ENCODE measurements around a stretch of chr4.

- PRO-cap: no peak
- RAMPAGE, long total RNA, 2 experiments: no peak in any of the 2 experiments
Measured at GRCh38 chr4:13907332-13907869, 279.9 kb upstream of the BOD1L1 start.

DNA sequence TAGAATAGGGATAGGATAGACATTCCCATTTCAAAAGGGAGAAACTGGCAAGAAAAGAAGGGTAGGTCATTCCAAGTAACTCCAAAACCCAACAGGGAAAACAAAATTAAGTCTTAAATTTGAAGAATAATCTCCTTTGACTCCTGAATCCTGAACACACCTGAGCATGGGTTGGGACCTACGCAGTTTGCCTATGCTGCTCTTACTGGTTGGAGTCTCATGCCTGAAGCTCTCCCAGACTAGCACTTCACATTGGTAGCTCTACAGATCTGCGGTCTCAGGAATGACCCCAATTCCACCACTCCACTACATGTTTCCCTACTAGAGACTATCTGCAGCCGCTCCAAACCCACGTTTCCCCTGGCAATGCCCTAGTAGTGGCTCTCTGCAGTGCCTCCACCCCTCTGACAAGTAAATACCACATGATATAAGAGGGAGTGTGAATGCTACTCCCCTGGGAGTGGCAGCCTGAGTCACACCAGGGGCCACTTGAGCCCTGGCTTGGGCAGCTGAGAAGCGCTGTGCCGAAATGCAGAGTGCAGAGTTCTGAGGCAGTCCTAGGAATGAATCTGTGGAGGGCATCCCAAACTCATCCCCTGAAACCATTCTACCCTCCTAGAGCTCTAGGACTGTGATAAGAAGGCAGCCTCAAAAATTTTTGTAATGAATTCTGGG lies 160.6 kb upstream of the CPEB2 start:
- PRO-cap: no peak
- RAMPAGE, long total RNA, 2 experiments: no peak in any of the 2 experiments

GRCh38 chr4:15007841-15008489 lies 5.7 kb downstream of the CPEB2 start:
- PRO-cap: no peak
- RAMPAGE, long total RNA, 2 experiments: no peak in any of the 2 experiments

- PRO-cap: no peak
- RAMPAGE, long total RNA, 2 experiments: no peak in any of the 2 experiments
Measured at GRCh38 chr4:15028233-15028905, 26.1 kb downstream of the CPEB2 start.

DNA sequence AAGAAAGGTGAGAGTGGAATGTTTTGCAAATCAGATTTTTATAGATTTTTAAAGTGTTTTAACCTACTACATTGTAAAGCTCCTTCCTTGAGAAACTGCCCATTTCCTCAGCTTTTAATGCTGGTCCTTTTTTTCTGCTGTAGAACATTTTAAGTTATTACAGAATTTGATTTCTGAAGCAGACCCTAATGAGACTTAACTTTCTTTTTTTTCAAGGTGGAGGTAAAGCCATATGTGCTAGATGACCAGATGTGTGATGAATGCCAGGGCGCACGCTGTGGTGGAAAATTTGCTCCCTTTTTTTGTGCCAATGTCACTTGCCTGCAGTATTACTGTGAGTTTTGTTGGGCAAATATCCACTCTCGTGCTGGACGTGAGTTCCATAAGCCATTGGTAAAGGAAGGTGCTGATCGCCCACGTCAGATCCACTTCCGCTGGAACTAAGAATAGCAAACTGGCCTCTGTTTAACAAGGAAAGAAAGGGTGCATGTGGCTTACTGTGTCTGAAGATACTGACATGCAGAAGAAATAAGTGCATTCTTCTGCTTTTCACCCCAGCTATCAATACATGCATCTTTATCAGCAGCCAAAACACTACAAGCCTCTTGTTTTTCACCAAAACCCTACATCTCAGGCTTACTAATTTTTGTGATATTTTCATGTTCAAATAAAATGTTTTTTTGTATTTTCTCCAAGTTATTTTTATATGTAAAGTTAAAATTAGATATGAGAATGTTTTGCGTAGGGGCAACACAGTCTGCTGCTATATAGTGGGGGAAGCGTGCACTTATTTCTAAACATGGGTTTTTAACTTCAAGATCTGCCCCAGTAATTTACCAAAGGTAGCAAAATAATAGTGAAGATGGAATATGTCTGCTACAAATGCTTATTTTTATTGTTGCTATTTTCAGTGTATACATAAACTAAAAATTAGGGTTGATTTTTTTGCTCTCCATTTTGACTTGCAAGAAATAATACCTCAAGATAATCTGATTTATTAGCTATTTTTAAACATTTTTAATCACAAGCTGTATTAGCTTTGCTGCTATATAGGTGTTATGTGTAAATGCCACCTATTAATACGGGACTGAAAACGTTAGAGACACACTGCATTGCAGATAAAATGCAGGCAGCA lies 64.0 kb downstream of the CPEB2 start:
- PRO-cap: no peak
- RAMPAGE, long total RNA, 2 experiments: no peak in any of the 2 experiments

GRCh38 chr4:15339677-15340326 lies 88.0 kb upstream of the C1QTNF7 start:
- PRO-cap: no peak
- RAMPAGE, long total RNA, 2 experiments: no peak in any of the 2 experiments

DNA sequence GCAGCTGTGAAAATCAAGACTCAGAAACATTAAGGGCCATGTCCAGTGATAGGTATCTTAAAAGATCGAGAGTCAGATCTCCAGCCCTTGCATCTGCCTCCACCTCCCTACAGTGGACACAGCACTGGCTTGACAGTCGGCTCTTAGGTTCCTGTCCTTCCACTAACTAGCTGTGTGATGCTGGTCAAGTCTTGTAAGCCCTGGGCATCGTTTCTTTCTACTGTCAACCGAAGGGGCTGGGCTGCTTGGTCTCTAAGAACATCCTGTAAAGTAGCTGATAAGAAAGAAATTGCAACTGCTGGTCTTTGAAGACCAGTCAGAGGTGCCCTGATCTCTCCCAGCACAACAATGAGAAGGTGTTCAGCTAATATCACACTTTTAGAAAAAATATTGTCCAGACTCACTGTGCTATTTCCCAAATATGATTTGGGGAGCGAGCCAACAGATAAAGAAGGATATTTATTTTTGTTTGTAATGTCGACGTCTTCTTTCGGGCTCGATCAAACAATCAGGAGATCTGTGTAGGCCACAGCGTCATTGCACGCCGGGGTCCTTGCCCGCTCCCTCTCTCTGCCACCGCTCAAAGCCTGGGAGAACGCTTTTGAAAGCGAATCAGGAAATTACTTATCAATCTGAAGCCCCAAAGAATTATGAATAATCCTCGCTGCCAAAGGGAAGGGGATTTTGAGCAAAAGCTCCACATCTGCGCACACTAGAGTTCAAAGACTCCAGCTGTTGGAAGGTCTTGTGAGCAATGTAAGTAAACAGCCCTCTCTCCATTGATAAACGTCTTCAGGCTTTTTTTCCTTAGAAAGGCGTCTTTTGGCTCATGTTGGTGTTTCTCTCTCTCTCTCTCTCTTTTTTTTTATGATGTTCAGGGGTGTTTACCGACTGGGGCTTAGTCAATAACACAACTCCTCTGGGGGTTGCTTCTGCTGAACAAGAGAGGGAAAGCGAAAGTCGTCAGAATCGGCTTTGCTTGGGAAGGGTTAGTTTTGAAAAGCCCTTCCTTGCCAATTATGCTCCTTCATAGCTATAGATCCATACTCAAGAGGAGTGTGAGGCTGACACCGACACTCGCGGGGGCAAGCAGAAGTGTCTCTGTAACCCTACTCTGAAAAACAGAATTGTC lies 53.5 kb upstream of the C1QTNF7 start:
- PRO-cap: no peak
- RAMPAGE, long total RNA, 2 experiments: no peak in any of the 2 experiments

GRCh38 chr4:15375566-15376129 lies 52.2 kb upstream of the C1QTNF7 start:
- PRO-cap: no peak
- RAMPAGE, long total RNA, 2 experiments: no peak in any of the 2 experiments

DNA sequence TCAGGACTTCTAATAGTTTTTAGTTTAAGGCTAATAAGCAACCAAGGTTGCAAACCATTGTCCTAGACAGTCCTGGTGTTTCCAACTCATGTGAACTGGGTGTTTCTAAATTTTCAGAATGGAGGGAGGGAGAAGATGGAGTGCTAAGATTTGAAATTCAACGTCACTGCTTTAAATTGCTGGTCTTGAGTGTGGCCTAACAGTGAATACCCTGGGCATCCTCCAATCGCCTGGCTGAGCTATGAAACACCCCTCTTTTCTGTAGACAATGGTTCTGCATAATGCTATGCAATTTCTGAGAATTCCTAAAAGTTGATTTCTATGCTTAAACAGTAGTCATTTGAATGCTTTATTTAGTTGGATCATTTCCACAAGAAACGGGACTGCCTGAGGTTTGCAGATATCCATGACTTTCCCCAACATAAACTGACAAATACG lies 1.2 kb downstream of the FBXL5 start:
- PRO-cap: no peak
- RAMPAGE, long total RNA, 2 experiments: no peak in any of the 2 experiments

DNA sequence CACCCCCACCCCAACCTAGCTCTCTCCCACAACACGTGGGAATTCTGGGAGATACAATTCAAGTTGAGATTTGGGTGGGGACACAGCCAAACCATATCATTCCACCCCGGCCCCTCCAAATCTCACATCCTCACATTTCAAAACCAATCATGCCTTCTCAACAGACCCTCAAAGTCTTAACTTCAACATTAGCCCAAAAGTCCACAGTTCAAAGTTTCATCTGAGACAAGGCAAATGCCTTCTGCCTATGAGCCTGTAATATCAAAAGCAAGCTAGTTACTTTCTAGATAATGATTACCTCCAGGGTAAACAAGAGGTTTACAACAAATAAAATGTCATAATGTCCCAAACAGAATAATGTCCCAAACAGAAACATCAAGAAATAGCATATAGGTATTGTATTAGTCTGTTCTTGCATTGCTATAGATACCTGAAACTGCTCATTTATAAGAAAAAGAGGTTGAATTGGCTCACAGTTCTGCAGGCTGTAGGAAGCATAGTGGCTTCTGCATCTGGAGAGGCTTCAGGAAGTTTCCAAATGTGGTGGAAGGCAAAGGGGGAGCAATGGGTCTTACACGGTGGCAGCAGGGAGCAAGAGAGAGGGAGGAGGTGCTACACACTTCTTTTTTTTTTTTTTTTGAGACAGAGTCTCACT lies 3.0 kb upstream of the BST1 start:
- PRO-cap: no peak
- RAMPAGE, long total RNA, 2 experiments: no peak in any of the 2 experiments

- PRO-cap: no peak
- RAMPAGE, long total RNA, 2 experiments: no peak in any of the 2 experiments
Measured at GRCh38 chr4:16025229-16025760, 58.5 kb downstream of the PROM1 start.

GRCh38 chr4:16082843-16083046 lies 1.1 kb downstream of the PROM1 start:
- PRO-cap: no peak
- RAMPAGE, long total RNA, 2 experiments: no peak in any of the 2 experiments

GRCh38 chr4:16140149-16141425 lies 56.8 kb upstream of the PROM1 start:
- PRO-cap: unidirectional peak, minus-strand start at chr4:16140950
- RAMPAGE, long total RNA, 2 experiments: no peak in any of the 2 experiments

DNA sequence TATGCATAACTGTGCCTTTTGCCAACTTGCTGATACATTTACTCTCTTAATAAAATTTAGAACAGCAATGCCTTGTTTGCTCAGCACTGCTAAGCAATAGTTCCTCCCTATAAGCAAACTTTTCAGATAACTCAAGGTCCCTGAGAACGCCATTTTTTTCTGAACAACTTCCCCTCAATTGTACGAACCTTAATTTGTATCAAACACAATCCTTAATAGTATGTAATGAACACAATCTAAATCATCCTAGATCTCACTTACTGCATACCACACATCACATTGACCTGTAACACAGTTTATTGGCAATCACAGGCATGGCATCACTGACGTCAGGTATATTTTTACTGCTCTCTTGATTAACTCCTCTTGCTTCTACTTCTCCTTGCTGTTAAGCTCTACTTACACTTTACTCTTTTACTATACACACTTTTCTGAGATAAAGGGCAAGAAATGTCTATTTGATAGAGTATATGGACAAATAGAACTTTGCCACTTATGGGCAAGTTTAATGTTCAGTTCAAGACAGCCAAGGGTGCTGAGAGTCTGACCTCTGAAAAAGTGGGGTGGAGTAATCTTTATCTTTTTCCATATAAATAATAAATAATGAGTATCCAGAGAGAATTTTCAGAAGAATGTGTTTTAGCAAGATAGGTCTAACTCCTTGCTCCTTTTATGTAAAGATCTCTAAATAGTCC lies 66.9 kb downstream of the TAPT1 start:
- PRO-cap: no peak
- RAMPAGE, long total RNA, 2 experiments: no peak in any of the 2 experiments

DNA sequence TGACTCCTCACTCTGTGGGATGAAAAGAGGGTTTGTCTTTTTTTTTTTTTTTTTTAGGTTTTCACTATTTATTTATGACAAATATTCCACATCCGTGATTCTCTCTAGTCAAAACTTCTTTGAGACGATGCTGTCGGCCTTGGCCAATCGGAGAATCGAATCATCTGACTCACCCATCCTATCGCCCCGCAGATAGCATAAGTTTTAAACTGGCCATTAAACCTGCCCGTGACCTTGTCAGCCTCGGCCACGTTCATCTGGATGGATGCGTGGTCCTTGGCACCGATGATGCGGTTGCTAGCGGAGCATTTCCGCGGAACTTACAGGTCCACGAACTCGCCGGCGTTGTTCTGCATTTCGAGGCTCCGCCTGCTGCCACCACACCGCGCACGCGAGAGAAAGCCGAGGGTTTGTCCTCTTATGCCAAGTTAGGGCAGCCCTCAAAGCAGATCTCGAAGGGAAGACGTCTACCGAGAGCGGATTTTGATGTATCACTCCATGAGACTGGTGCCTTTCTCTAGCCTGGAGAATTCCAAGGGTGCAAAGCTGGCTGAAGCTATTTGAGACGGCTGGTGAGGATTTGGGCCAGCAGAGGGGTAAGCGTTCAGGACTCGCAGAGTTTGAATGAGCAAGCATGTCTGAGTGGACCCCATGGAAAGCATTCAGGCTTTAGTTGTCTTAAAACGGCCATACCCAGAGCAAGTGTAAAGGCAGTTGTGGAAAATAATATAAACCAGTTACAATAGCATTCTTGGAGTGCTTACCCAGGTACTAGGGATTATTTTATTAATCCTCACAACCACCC lies 30.1 kb upstream of the TAPT1 start:
- PRO-cap: no peak
- RAMPAGE, long total RNA, 2 experiments: no peak in any of the 2 experiments

GRCh38 chr4:16627950-16628565 lies 270.4 kb downstream of the LDB2 start:
- PRO-cap: no peak
- RAMPAGE, long total RNA, 2 experiments: no peak in any of the 2 experiments

DNA sequence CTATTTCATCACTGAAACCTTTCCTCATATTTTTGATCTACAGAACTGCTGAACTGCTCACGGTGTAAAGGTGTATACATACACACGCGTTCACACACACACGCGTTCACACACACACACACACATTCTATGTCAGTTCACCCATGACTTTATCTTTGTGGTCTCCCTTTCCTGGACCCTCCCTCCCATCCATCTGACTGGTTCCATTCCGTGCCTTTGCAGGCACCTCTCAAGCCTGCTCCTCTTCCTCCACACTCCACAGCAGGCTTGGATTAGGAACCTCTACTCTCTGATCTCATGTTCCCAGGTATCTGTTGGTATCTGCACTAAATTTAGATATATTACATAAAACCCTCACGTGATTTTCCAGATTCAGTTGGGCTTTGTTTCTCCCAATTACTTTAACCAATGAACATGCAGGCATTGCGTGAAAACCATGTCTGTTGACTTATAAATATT lies 305.2 kb downstream of the QDPR start:
- PRO-cap: no peak
- RAMPAGE, long total RNA, 2 experiments: no peak in any of the 2 experiments

DNA sequence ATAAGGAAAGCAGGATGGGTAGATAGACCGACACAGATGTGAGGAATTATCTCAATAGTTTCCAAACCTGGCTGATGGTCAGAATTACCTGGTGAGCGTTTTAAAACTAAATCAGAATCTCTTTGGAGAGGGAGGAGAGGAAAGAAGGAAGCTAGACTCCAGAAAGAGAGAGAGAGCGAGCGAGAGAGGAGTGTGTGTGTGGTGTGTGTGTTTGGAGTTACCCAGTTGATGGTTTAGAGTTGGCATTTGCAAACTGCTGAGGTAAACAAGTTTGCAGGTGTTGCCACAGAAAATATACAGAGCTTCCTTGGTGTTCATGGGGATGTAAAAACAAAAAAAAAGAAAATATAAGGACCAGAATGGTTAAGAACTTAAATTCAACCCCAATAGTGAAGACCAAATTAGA lies 26.5 kb upstream of the LAP3 start:
- PRO-cap: no peak
- RAMPAGE, long total RNA, 2 experiments: no peak in any of the 2 experiments

DNA sequence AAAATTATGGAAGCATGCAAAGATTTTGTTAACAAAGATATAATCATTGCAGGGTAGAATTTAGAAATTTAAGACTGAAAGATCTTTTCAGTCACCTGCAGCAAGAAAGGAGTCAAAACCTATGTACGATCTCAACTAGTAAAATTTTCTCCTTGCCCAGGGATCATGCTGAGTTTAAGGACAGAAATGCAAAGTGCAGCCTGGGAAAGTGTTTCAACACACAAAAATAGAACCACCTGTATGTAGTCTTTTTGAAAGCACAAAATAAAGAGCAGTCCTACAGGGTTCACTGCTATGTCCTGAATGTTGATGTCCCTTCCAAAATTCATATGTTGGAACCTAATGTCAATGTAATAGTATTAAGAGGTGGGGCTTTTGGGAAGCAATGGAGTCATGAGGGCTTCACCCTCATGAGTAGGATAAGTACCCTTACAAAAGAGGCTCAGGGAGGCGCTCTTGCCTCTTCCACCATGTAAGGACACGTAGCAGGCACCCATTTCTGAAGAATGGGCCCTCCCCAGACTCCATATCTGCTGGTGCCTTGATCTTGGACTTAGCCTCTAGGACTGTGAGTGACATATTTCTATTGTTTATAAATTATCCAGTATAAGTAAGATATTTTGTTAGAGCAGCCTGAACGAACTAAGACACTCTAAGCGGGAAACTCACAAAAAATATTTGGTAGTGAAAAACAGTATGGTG lies 15.7 kb downstream of the MED28 start:
- PRO-cap: no peak
- RAMPAGE, long total RNA, 2 experiments: no peak in any of the 2 experiments

DNA sequence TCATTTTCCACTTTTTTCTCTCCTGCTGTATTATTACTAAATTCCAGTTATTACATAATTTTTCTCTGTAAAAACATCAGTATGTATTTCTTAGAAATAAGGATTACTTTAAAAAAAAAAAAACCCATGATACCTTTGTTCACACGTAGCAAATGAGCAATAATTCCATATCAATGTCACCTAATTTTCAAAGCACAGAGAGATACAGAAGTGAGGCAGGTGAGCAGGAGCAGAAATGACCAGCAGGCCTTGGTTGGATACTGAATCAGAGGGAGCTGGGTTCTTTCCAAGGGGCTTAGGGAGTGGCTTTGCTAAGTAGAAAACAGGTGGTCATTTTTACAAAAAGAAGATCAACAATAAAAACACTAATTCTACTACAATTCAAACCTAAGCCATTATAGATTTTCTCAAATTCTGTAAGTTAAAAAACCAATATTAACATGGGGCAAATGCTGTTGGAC lies 21.2 kb downstream of the MED28 start:
- PRO-cap: no peak
- RAMPAGE, long total RNA, 2 experiments: no peak in any of the 2 experiments